Uterus (tissue), 7 donors: ENCODE data around the genes LBHD2, MARK3 and COA8.

DNA sequence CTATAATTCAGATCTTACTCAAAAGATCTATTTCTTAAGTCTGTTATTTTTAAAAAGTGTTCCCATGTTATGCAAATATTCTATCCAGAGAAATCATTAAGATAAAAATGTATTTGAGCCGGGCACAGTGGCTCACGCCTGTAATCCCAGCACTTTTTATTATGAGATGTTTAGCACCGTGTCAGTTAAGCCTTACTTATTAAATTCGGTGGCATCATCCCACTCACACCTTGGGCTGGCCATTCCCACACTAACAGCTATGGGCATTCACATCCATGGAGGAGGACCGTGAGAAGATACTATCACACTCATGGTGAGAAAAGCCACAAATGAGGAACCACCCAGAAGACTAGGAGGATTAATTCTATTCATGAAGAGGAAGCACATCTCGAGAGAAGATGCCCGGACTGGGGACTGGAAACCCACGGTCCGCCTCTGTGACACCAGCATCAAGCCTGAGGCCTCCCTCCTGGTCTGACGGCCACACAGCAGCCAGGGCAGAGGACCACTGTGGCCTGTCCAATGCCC lies 5.0 kb downstream of the CDC42BPB start:
- PRO-cap, 4 experiments, result no peak in any of the 4 experiments
- RAMPAGE, long total RNA, 2 experiments, result no peak in any of the 2 experiments
- RRBS, result no CpG with 5 or more reads among the region's 10 CpGs

DNA sequence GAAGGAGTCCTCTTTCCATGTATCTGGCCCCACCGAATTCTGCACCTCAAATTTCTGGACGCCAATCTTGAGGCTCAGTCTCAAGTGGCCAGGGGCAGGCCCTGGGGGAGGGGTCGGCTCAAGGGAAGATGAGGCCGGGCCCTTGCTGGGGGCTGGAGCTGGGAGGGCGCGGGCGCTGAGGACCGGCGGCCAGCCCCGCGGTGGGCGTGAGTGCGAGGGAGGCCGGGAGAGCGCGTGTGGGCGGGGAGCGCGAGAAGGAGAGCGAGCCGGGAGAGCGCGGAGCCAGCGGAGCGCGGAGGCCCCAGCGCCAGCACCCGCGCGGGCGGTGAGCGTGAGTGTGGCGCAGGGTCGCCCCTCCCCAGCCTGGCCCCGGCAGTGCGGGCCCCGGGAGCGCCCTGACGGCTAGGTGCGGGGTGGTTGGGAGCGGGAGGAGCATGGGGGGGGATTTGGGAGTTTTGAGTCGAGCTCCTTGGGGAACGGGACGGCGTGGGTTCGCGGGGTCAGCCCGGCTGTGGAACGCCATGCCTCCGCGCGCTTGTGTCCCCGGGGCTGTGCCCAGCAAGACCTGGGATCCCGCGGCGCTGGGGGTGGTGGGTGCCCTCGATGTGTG lies at the start of gene LBHD2:
Gene LBHD2, plus strand, starts transcription at position 269 of the 610 bp plus-strand sequence.
- PRO-cap, 4 experiments, result no peak in any of the 4 experiments
- RAMPAGE, long total RNA, 2 experiments, result no peak in any of the 2 experiments
- RRBS, result 7% methylated on average over 39 of the region's 57 CpGs

DNA sequence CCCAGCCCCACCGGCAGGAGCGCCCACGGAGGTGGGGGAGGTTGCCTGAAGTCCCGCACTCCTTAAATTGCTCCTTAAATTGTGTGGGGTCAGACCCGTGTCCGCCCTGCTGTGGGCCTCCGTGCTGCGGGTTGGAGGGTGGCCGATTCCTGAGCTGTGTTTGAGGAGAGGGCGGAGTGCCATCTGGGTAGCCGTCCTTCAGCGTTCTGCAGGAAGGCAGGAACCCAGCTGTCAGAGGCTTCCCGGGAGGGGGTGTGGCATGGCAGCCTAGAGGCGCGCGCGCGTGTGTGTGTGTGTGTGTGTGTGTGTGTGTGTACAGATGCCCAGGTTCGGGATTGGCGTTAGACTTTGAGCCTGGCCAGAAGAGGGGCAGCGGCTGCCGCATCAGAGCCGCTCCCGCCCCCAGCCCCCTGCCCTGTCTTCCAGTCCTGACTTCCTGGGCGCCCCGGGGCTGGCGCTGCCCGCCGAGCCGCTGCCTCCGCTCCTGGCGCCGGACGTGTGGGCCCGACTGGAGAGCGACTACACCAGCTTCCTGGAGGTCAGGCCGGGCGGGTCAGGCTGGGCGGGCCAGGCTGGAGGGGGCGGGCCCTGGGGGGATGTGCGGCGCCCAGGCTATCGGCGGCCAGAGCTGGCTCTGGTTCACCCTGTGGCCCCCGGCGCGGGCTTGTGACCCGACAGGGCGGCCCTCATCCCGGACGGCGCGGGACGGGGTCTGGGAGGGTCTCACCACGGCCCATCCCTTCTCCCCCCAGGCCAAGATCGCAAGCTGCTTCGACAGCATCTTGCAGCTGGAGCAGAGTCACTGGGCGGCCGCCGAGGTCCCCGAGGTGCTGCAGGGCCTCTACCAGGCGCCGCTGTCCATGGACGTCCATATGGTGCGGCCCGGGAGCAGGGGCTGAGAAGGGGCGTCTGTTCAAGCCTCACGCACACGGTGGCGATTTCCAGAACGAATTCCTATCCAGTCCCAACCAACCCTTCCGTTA lies 9.3 kb downstream of the EXOC3L4 start:
- PRO-cap, 4 experiments, result peak in 3 of 4 experiments; most common plus-strand start position 584 of the sequence (in 1); most common minus-strand start position 500 of the sequence (in 3)
- RAMPAGE, long total RNA, 2 experiments, result no peak in any of the 2 experiments
- RRBS, result 3% methylated on average over 20 of the region's 72 CpGs

GRCh38 chr14:103107997-103108594 lies 13.6 kb downstream of the EXOC3L4 start:
- PRO-cap, 4 experiments, result no peak in any of the 4 experiments
- RAMPAGE, long total RNA, 2 experiments, result no peak in any of the 2 experiments
- RRBS, result no CpG with 5 or more reads among the region's 26 CpGs

GRCh38 chr14:103109504-103110552 lies 13.4 kb upstream of the TNFAIP2 start:
- PRO-cap, 4 experiments, result peak in 4 of 4 experiments; most common plus-strand start chr14:103110375 (in 4); most common minus-strand start chr14:103109799 (in 1)
- RAMPAGE, long total RNA, 2 experiments, result no peak in any of the 2 experiments
- RRBS, result 46% methylated on average over 7 of the region's 36 CpGs

DNA sequence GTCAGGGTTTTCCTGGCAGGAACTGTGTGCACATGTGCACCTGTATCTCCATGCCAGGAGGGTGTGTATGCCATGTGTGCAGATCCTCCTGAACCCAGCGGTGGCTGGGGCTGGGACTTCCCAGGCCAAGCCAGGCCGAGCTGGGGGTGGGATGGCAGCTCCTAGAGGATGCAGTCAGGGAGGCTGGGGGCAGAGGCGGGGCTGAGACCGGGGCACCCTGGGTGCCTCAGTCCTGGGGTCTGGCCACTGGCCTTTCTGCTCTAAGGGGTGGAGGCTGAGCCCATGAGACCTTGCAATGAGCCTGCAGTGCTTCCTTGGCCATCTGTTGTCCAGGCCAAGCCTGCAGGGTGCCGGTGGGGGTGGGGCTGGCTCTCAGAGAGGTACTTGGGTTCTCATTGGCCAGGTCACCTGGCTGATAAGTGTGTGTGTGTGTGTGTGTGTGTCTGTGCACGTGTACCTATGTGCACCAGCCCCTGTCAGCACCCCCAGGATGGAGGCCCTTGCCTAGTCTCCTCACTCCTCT lies 10.8 kb upstream of the TNFAIP2 start:
- PRO-cap, 4 experiments, result no peak in any of the 4 experiments
- RAMPAGE, long total RNA, 2 experiments, result no peak in any of the 2 experiments
- RRBS, result no CpG with 5 or more reads among the region's 6 CpGs

DNA sequence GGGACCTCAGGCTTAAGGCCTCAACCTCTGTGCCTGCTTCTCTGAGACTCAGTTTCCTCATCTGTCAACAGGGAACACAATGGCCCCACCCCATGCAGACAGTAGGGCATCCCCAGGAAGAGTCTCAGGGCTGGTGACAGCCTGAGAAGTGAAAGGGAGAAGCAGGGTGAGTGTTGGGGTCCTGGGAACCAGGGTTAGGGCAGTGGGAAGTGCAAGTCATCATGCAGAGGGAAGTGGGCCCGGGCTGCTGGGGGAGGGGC lies 4.4 kb upstream of the TNFAIP2 start:
- PRO-cap, 4 experiments, result no peak in any of the 4 experiments
- RAMPAGE, long total RNA, 2 experiments, result no peak in any of the 2 experiments
- RRBS, result no CpG with 5 or more reads among the region's 1 CpG

DNA sequence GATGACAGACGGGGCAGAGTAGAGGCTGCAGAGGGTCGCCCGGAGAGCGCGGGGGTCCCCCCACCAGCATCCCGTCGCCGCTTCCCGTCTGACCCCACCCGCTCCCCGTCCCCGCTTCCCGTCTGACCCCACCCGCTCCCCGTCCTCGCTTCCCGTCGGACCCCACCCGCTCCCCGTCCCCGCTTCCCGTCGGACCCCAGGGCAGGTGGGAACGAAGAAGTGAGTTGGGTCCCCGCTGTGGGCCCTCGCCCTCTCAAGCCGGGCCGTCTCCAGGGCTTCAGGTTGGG lies 66.2 kb downstream of the TNFAIP2 start:
- PRO-cap, 4 experiments, result no peak in any of the 4 experiments
- RAMPAGE, long total RNA, 2 experiments, result no peak in any of the 2 experiments
- RRBS, result 14% methylated on average over 3 of the region's 28 CpGs

- PRO-cap, 4 experiments, result peak in 1 of 4 experiments; most common plus-strand start chr14:103225754 (in 1); most common minus-strand start chr14:103225723 (in 1)
- RAMPAGE, long total RNA, 2 experiments, result no peak in any of the 2 experiments
- RRBS, result no CpG with 5 or more reads among the region's 7 CpGs
Observed at GRCh38 chr14:103225604-103225820, 102.3 kb downstream of the TNFAIP2 start.

DNA sequence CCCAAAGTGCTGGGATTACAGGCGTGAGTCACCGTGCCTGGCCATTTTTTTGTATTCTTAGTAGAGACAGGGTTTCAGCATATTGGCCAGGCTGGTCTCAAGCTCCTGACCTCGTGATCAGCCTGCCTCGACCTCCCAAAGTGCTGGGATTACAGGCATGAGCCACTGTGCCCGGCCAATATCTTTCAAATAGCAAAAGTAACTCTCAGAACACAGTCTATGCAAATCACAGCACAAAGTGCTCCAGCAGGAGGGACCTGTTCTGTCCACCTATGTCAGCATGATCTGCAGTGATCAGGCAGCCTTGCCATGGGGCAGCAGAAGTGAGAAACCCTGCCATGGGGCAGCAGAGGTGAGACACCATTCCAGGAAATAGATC lies 78.6 kb upstream of the EIF5 start:
- PRO-cap, 4 experiments, result no peak in any of the 4 experiments
- RAMPAGE, long total RNA, 2 experiments, result no peak in any of the 2 experiments
- RRBS, result no CpG with 5 or more reads among the region's 5 CpGs

DNA sequence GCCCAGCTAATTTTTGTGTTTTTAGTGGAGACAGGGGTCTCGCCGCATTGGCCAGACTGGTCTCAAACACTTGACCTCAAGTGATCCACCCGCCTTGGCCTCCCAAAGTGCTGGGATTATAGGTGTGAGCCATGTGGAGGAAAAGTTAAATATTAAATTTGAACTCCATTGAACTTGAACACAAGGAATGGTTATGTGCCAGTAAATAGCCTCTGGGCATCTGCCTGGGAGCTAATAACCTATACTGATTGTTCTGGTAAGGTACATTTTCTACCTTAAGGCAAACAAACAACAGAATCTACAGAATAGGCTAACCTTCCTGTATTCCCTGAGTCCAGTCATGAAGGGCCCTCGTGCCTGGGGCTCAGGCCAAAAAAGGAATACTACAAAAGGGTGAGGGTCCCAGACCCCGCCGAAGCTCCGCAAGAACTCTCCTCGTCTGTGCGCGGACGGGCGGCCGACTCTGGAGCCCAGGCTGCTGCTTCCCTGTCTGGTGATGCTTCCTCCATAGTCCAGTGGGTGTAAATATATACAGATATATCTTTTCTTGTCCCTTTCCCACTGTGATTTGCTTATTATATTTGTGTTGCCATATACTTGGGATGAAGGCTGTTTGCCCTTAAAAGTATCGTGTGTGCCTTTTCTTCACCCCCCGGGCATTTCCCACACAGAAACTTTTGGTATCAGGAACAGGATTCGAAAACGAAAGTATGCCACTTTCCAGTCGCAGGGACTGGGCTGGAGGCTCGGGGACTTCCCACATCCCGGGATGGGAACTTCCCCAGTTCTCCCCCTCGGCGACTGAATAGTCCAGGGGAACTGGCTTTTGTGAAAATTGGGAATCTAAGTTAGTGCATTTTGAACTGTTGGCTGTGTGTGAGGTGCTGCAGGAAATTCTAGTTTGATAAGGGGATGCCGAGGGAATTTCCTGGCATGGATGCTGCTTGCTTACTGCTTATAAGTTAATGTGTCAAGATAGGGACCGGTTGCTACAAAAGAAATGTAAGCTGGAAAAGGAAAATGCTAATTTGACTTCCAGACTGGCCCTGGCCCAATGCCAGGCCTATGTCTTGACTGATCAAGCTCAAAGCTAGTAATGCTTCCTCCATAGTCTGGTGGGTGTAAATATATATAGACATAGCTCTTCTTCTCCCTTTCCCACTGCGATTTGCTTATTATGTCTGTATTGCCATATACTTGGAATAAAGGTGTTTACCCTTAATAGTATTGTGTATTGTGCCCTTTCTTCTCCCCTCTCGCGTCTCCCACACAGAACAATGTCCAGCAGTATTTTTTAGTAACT lies 73.6 kb upstream of the EIF5 start:
- PRO-cap, 4 experiments, result peak in 4 of 4 experiments; most common plus-strand start position 723 of the sequence (in 3); most common minus-strand start position 735 of the sequence (in 4)
- RAMPAGE, long total RNA, 2 experiments, result no peak in any of the 2 experiments
- RRBS, result under 1% methylated on average over 3 of the region's 27 CpGs

- PRO-cap, 4 experiments, result peak in 1 of 4 experiments; most common minus-strand start chr14:103329765 (in 1)
- RAMPAGE, long total RNA, 2 experiments, result no peak in any of the 2 experiments
- RRBS, result no CpG with 5 or more reads among the region's 5 CpGs
Observed at GRCh38 chr14:103329694-103330327, 4.2 kb upstream of the EIF5 start.

GRCh38 chr14:103356096-103356519 lies 22.1 kb downstream of the EIF5 start:
- PRO-cap, 4 experiments, result no peak in any of the 4 experiments
- RAMPAGE, long total RNA, 2 experiments, result no peak in any of the 2 experiments
- RRBS, result no CpG with 5 or more reads among the region's 5 CpGs

GRCh38 chr14:103385310-103385562 lies at the start of gene MARK3:
Gene MARK3, plus strand, starts transcription at chr14:103385415.
- PRO-cap, 4 experiments, result peak in 4 of 4 experiments; most common plus-strand start chr14:103385389 (in 1)
- RAMPAGE, long total RNA, 2 experiments, result start-site peak on the plus strand in 1 of 2 experiments, at chr14:103385423-103385439 at its widest, 12 reads per replicate
- RRBS, result 2% methylated on average over 5 of the region's 25 CpGs

DNA sequence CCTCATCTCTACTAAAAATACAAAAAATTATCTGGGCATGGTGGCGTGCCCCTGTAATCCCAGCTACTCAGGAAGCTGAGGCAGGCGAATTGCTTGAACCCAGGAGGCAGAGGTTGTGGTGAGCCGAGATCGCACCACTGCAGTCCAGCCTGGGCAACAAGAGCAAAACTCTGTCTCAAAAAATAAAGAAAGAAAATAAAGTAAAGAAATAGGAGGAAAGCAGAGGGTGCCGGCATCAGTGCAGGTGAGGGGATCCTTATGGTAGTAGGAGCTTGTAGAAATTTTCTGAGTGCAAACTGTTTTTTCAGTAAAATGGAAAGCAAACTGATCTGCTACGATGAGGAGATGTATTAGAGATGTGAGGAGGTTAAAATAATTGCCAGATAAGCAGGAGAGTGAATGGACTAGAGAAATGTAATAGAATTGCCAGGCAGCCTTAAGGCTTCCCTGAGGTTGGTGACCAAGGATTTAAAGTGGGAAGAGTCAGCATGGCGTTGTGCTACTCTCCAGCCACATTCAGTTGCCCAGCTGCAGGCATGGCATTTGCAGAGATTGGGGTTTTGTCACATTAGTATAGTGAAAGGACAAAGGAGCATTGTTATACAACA lies 31.5 kb downstream of the MARK3 start:
- PRO-cap, 4 experiments, result no peak in any of the 4 experiments
- RAMPAGE, long total RNA, 2 experiments, result no peak in any of the 2 experiments
- RRBS, result no CpG with 5 or more reads among the region's 7 CpGs

DNA sequence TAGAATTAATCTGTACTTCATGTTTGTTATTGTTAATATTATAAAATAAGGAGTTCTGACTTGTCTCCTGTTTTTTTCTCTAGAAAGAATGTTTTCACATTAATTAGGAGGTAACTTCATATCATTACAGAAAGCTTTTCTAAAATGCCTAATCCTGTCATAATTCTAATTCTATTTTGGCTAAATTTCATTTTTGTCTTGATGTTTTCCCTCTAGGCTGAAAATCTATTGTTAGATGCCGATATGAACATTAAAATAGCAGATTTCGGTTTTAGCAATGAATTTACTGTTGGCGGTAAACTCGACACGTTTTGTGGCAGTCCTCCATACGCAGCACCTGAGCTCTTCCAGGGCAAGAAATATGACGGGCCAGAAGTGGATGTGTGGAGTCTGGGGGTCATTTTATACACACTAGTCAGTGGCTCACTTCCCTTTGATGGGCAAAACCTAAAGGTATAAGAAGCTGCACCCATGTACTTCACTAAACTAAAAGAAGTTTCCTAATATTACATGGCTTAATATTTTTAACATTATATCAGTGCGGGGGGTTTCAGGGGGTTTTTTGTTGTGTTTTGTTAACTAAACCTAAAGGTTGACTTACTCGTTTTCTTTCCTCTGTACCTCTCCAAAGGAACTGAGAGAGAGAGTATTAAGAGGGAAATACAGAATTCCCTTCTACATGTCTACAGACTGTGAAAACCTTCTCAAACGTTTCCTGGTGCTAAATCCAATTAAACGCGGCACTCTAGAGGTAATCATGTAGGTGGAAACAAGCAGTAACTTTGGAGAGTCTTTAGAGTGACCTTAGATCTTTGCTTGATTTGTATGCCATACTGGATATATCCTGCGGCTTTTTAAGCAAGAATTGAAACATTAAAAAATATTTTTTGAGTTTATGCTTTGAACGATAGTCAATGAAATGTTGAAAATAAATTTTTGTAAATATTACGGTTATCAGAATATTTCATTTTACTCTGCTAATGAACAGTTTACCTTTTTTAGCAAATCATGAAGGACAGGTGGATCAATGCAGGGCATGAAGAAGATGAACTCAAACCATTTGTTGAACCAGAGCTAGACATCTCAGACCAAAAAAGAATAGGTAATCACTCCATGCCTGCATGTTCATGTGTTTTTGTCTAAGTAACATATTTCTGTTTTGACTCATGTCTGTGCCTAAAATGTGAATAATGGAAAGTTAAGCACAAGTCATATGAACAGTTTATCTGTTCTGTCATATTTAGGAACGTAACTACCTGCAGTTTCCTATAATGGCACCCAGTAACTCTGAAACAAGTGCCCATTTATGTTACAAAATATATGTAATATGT lies 56.8 kb downstream of the CKB start:
- PRO-cap, 4 experiments, result no peak in any of the 4 experiments
- RAMPAGE, long total RNA, 2 experiments, result start-site peak on the plus strand in 1 of 2 experiments, centred at positions 307 to 1,043 of the sequence, 5 to 14 reads per replicate
- RRBS, result no CpG with 5 or more reads among the region's 16 CpGs

GRCh38 chr14:103512925-103513813 lies 9.5 kb downstream of the CKB start:
- PRO-cap, 4 experiments, result peak in 1 of 4 experiments; most common minus-strand start chr14:103513407 (in 1)
- RAMPAGE, long total RNA, 2 experiments, result no peak in any of the 2 experiments
- RRBS, result no CpG with 5 or more reads among the region's 15 CpGs

DNA sequence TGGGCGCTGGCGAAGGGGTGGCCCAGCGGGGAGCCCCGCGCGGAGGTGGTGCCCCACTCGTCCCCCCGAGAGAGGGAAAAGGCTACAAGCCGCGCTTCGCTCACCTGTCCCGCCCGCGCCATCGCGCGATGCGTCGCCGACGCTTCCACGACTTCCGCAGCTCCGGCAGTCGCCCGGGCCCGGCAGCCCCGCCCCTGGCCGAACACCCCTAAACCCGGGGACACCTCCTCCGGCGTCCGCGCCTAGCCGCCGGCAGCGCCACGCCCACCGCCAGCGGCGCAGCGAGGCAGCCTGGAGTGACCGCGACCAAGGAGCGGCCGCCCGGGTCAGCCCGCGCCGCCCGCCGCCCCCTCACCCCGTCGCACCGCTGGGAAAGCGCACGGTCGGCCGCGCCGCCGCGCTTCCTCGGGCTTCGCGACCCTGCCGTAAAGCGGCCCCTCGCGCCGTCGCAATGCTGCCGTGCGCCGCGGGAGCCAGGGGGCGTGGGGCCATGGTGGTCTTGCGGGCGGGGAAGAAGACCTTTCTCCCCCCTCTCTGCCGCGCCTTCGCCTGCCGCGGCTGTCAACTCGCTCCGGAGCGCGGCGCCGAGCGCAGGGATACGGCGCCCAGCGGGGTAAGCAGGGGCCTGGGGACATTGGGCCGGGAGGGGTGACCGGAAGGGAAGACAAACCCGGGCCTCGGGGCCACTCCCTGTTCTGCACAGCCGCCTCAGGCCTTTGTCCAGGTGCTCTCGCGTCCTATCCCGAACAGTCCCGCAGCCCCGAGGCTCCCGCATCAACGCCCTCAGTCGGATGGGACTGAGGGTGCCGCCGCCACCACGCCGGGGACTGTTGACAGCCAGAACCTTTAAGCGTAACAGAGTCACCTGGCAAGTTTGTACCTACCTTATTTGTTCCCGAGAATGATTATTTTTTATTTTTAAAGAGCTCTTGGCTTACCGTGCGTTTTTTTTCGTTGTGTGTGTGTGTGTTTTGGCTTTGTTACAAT lies at the start of gene COA8:
Gene COA8, plus strand, starts transcription at position 449 of the 987 bp plus-strand sequence.
- PRO-cap, 4 experiments, result peak in 4 of 4 experiments; most common plus-strand start position 460 of the sequence (in 2); most common minus-strand start position 135 of the sequence (in 3)
- RAMPAGE, long total RNA, 2 experiments, result start-site peak on the plus strand in 1 of 2 experiments, centred at position 492 of the sequence, 284 reads per replicate; start-site peak on the minus strand in 2 of 2 experiments, centred at positions 131 to 136 of the sequence, 357 to 501 reads per replicate
- RRBS, result 1% methylated on average over 25 of the region's 116 CpGs

DNA sequence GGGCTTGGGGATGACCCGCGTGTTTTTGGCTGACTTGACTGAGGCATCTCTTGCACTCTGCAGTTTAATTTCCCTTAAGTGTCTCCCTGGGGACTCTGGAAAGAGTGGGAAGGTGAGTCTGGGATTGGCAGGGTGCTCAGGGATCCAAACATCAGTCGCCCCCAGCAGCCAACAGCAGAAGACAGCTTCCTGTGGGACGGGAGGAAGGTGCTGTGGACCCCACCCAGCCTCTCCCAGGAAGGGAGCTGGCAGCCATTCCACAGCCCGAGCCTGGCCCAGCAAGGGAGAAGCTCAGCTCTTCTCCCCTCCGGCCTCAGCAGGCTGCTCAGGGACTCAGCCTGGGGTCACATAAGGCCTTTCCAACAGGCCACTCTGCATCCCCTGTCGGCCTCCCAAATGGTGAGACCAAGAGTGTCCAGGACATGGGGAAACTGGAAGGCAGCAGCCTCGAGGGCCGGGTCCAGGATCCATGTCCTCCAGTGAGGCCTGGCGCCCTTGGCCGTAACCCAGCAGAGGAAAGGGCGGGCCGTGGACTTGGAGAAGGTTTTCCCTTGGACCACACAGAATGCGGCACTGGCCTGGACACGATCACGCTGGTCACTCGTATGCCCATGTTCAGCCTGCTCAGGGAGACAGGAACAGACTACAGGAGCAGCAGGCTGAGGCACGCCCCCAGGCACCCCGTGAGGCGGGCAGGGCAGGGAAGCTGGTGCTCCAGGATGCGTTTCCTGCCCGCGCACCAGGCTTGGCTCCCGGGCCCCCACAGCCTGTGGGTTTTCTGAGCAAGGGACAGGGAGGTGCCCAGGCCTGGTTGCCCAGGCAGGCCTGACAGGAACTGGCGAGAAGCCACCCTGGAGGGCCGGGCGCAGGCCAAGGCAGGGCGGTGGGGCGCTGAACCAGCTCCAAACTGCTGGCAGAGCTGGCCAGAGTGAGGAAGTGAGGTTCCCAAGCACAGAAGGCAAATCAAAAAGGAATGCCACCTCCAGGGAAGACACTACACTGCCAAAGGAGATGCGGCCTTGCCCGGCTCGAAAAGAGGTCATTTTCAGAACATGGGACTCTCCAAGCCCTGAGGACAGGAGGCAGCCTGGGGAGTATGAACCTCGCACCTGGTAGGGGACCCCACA lies 3.4 kb downstream of the XRCC3 start:
- PRO-cap, 4 experiments, result no peak in any of the 4 experiments
- RAMPAGE, long total RNA, 2 experiments, result no peak in any of the 2 experiments
- RRBS, result 28% methylated on average over 3 of the region's 33 CpGs

- PRO-cap, 4 experiments, result no peak in any of the 4 experiments
- RAMPAGE, long total RNA, 2 experiments, result no peak in any of the 2 experiments
- RRBS, result no CpG with 5 or more reads among the region's 18 CpGs
Observed at GRCh38 chr14:103713541-103714267, 1.5 kb downstream of the XRCC3 start.